GM23248 (cell line): ENCODE data around the gene BOD1.

DNA sequence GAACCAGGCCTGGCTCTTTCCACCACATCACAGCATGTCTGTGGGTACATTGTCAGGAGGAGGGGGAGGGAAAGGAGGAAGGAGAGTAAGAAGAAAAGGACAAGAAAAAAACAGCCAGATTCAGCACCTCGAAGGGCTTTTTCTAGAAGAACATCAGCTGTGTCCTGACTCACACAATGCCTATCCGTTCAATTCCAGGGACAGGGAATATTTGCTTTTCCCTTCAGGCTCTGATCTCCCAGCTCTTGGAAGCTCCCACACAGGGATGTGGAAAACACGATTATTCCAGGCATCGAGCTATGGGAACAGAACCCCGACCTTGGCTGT lies 54.1 kb downstream of the NEURL1B start:
- RAMPAGE, long total RNA = no peak

DNA sequence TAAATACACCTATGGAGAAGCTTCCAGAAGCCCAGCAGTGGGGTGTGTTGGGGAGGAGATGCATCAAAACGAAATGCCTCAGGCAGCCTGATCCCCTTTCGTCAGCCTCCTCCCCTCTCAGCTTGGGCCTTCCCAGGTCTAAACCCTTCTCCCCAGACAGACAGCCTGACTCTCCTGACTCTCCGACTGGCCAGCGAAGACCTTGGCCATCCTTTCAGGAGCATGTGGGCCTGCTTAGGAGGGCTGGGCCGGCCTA lies 54.4 kb downstream of the NEURL1B start:
- RAMPAGE, long total RNA = no peak

DNA sequence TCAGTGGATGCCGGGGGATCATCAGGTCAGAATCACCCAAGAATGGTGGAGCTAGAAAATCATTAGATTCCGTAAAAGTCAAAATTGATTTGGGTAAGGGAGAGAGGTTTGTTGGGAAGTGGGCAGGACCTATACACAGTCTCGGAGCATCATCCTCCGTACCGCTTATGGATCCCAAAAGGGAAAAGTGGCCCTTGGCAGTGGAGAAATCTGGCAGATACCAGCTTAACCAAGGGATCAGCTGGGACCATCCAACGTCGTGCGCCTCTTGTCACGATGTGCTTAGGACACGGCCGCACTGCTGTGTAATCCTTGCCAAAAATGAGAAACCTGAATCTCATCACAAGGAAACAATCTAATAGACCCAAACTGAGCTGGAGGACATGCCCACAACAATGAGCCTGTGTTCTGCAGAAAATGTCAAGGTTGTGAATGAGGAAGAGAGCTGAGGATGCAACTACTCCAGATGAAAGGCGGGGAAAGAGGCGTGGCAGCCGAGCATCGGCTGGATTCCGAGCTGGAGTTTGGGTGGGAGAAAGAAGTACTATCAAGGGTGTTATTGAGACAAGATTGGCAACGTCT lies 46.9 kb downstream of the DUSP1 start:
- RAMPAGE, long total RNA = no peak

GRCh38 chr5:172744125-172744572 lies 26.8 kb downstream of the DUSP1 start:
- RAMPAGE, long total RNA = no peak

GRCh38 chr5:172748207-172749072 lies 22.6 kb downstream of the DUSP1 start:
- RAMPAGE, long total RNA = no peak

DNA sequence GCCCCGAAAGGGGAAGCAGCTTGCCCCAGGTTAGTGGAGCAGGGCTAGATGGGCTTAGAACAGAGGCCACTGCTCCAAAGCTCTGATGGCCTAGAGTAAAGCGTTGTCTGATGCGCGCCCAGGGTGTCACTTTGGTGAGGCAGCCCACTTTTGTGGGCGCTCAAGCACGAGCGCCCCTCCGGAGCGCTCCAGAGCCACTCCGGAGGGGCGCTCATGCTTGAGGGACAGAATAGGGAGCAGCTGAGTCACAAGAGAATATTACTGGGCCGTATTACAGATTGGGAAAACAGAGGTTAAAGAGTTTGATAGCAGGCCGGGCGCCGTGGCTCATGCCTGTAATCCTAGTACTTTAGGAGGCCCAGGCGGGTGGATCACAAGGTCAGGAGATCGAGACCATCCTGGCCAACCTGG lies 7.0 kb downstream of the DUSP1 start:
- RAMPAGE, long total RNA = no peak

DNA sequence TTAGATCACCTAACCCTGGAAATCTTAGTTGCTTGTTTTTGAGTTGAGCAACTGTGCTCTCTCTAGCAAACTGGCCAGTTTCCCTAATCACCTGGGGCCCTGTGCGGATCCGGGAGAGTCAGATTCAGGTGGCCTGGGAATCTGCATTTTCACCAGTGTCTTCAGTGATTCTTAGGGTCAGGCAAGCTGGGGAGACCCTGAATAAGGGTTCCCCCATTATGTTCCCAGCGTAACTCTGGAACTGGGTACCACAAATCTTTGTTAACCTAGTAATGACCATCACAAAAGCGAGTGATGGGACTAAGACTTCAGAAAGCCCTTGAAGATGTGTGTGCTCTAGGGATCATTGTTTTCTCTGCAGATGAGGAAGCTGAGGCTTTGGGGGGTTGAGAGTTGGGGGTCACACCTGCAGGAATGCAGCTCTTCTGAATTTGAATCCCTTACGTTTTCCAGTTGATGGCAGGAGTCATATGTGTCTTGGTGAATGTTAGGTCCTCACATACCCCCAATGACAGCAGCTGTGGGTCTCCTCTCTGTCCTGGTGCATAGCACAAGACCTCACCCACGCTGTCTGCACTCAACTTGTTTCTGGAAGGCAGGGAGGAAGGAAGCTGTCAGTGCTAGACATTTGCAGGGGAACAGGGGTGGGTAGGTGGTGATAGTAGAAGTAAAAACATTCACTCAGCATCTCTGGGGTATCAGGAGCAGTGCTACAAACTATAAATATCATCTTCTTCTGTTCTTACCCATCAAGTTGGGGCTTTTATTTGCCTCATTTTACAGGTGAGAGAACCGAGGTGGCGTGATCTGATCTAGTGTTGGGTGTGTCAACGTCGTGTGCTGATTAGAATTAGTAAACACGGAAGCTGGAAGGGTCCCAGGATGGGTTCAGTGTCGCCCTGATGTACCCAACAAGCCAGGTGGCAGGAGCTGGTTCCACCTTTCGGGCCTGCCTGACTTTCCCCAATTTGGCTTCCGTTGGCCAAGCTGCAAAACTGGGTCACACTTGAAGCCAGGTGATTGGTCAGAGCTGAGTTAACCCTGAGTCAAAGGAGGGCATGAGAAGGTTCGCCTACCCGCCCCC lies 15.5 kb downstream of the ERGIC1 start:
- RAMPAGE, long total RNA = no peak

- RAMPAGE, long total RNA = no peak
Observed at GRCh38 chr5:172905987-172906207, 53.3 kb upstream of the RPL26L1 start.

DNA sequence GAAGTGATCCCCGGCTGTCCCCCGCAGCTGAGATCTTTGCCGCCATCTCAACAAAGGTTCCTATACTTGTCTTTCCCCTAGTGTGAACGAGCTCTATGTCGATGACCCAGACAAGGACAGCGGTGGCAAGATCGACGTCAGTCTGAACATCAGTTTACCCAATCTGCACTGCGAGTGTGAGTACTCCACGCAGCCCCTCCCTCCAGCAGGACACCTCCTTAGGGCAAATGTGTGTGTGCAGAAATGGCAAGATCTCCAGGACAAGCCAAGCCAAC lies 49.7 kb upstream of the RPL26L1 start:
- RAMPAGE, long total RNA = no peak

DNA sequence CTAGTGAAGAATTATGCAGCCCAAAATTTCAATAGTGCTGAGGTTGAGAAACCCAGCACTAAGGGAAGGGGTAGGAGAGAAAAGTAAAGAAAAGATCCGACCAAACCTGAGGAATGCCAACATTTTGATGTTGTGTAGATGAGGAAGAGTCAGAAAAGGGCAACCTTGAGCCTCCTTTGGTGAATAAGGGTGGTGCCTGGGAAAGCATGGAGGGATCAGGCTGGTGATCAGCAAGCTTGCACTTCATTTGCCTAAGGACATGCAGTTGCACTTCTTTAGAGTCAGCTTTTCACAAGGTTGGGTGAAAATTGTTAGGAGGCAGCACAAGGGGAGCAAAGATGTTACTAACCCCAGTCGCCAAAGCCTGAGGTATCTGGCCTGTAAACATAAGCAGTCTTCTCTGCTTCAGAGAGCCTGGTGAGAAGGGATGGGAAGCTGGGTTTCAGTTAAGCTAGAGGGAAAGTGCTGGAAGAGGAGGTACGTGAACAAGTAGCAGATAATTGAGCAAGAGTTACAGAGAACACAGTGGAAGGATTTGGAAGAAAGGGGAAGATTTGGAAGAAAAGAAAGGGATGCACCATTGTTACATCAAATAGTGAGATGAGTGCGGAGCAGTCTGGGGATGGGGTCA lies 20.5 kb downstream of the ATP6V0E1 start:
- RAMPAGE, long total RNA = no peak

- RAMPAGE, long total RNA = no peak
Observed at GRCh38 chr5:173245246-173245888, 10.4 kb upstream of the NKX2-5 start.

GRCh38 chr5:173316584-173317383 lies 11.4 kb downstream of the STC2 start:
- RAMPAGE, long total RNA = no peak

- RAMPAGE, long total RNA = no peak
Observed at GRCh38 chr5:173317975-173318505, 10.2 kb downstream of the STC2 start.

- RAMPAGE, long total RNA = no peak
Observed at GRCh38 chr5:173331825-173332312, 3.7 kb upstream of the STC2 start.

- RAMPAGE, long total RNA = no peak
Observed at GRCh38 chr5:173474736-173475499, 141.5 kb downstream of the BOD1 start.

- RAMPAGE, long total RNA = no peak
Observed at GRCh38 chr5:173616560-173617007, at the start of gene BOD1. Gene BOD1 (minus strand): TSS chr5:173616650.

DNA sequence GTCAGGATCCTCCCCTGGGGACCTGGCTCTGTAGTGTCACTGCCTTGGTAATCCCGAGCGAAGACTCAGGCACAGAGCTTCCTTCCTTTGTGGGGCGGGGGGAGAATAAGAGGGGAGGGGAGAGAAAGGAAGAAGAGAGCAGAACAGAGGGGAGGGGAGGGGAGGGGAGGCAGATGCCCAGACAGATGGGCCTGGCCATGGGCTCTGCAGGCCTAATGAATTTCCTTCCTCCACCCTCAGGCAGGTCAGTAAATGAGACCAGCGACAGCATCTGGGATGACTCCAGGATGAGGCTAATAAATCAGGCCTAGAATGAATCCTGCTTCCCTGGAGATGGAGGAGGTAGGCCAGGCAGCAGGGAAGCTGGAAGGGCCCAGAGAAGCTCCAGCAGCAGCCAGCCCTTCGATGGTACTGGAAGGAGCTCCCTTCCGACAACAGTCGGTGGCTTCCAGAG lies 104.2 kb upstream of the BOD1 start:
- RAMPAGE, long total RNA = no peak

DNA sequence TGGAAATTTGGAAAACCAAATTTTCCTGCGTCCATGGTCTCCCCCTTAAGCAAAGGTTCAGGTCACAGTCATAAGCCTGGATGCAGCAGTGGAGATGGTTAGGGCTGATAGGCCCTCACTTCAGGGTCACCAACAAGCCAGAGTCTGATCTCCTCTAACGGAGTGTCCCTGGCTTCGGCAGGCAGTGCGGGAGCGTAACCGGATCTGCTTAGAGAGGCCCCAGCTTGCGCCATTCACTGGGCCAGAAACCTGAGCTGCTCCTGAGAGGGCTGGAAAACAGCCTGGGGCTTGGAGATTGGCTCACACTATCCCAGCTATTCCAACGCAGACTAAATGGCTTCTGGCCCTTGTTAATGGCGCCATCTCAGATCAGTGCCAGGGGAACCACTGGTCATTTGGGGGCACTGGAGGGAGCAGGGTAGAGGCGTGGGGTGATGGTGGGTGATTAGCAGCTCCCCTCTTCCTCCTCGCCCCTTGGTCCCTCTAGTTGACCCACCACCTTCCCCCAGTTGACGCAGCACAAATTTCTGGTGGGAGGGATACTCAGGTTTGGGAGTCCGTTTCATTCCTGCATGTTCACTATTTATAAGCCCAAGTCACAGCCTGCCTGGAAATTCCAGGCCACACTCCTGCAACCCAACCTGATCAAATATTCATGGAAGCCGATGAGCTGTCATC lies 134.7 kb upstream of the CPEB4 start:
- RAMPAGE, long total RNA = no peak

GRCh38 chr5:173781565-173782537 lies 106.3 kb upstream of the CPEB4 start:
- RAMPAGE, long total RNA = no peak

GRCh38 chr5:173955887-173956803 lies 32.8 kb upstream of the C5orf47 start:
- RAMPAGE, long total RNA = no peak